HT1080 (cell line): ENCODE data around the genes HEG1 and ZNF148.

DNA sequence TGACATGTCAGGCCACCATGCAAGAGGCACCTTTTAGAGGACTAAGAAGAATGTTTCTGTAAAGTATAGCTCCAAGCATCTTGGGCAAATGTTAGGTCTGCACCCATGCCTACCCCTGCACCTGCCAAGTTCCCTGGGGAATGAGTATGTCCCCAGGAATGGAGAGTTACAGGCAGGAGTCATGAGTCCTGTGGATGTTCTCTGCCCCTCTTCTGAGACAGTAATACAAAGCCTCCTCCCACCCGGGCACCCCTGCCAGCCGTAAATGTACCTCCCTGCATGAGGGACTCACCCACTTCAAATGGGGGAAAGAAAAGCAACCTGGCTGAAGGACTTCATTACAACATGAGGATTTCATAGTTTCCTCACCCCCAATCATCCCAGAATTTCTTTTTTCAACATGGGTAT, 30.1 kb upstream of the UMPS start:
RAMPAGE:
- cytosol, long total RNA = no peak
- long total RNA = no peak
- nucleus, long total RNA = no peak

DNA sequence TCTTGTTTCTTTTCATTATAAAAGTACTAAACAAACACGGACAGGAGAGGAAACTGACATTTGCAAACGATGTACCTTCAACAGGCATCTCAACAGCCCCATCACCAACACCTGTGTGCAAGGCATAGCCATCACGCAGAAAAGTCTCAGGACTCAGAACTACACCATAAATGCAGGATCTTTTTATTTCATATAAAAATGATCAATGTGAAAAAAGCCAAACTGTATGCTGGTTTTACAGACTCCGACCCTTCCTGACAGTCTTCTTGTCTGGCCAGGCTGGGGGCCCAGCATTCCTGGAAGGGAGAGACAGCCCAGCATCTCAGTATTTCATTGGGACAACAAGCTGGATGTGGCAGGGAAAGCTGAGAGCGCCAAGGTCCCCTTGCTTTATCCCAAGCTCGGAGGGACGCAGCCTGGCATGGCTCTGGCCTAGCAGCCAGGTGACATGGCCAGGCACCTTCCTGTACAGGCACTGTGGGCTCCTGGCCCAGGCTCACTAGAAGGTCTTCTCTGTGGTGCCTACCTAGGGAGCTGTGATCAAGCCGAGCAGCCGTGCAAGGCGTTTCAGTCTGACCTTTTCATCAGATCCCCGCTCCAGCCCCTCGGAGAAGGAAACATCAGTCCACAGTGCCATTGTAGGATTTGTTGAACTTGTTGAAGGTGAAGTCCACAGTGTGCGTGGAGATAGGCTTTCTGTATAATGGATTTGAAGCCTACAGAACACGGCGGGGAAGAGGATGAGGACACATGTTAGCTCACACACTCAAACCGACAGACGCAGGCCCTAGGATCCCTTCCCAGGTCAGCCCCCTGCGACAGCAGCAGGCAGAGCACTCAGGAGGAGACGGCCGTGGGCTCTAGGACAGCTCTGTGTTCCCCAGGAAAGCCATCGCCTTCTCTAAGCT, 33.0 kb downstream of the UMPS start:
RAMPAGE:
- cytosol, long total RNA = no peak
- long total RNA = no peak
- nucleus, long total RNA = no peak

GRCh38 chr3:124779682-124780185, 49.5 kb downstream of the UMPS start:
RAMPAGE:
- cytosol, long total RNA = no peak
- long total RNA = no peak
- nucleus, long total RNA = no peak

DNA sequence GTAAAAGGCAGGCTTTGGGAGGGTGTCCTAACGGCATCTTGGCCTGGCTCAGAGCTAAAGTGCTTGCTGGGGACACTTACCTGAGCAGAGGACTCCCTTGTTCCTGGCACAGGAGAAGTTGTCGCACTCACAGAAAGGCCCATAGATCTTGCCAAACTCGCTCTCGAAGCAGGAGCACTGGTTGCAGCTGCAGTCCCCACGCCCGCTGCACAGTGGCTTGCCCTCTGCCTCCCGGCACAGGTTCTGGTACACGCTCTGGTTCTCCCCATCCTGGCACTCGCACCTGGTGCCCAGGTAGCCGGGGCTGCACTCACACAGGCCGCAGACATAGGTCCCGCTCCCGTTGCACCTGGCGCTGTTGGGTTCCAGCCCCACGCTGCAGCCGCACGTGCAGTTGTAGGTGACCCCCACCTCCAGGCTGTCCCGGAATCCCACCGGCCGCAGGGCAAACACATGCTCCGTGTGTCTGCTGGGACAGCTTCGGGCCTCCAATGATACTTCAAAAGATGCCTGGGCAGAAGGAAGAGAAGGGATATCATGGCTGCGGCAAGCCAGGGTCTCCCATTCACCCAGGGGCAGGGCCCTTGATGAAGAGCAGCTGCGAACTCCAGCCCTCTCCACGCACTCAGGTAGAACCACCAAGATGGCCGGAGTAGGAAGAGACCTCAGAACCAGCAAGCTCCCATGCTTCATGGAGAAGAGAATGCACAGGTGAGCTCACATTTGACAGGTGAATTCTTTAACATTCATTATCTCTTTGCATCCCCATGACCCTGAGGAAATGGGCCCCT, 66.3 kb downstream of the UMPS start:
RAMPAGE:
- cytosol, long total RNA = no peak
- long total RNA = no peak
- nucleus, long total RNA = no peak

RAMPAGE:
- cytosol, long total RNA = no peak
- long total RNA = no peak
- nucleus, long total RNA = no peak
These were observed 841 bp downstream of the ITGB5 start for GRCh38 chr3:124885962-124887085.

DNA sequence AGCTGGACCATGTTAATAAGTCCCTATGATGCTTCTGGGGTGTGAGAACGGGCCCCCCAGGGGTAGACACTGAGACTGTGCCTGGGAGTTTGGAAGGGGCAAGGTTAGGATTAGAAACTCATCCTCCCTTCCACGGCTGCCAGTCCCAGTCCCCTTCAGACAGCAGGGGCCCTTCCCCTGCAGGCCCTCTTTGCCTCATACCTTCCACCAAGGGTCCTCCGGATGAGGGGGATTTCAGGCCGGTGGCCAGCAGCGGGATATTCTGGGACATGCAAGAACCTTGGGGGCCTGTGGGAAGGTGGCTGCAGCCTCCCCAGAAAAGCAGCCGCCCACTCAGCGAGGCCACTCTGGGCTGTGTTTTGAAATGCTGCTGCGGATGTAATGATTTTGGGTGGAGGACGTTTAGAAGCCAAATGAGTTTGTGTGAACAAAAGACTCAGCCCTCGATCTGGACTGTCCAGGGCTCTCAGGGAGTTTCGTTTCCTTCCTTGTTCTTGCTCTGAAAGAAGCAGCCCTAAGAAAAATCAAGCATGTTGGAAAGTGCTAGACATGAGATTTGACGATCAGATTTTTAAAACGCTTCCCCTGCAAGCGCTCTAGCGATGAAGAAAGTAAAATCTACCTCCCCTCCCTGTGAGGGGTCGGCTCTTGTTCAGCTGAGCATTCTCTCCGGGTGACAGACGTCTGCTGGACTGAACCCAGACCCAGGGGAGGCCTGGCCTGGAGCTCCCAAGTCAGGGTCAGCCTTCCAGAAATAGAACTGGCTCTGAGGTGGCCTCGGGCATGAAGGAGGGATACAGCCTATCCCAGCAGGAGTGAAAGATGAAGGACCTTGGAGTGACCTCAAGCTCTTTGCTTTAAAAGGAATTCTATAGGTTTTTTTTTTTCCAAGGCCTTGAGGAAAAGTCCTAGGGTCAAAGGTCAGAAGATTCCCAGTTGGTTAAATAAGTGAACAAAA, 13.0 kb downstream of the HEG1 start:
RAMPAGE:
- cytosol, long total RNA = no peak
- long total RNA = no peak
- nucleus, long total RNA = no peak

RAMPAGE:
- cytosol, long total RNA = no peak
- long total RNA = no peak
- nucleus, long total RNA = no peak
These were observed at the start of gene HEG1 for GRCh38 chr3:125055943-125056520. TSS of gene HEG1 (minus strand) at chr3:125055997.

RAMPAGE:
- cytosol, long total RNA = no peak
- long total RNA = no peak
- nucleus, long total RNA = no peak
These were observed 728 bp upstream of the HEG1 start for GRCh38 chr3:125056521-125056928.

GRCh38 chr3:125057114-125057590, 1.4 kb upstream of the HEG1 start:
RAMPAGE:
- cytosol, long total RNA = no peak
- long total RNA = no peak
- nucleus, long total RNA = no peak

DNA sequence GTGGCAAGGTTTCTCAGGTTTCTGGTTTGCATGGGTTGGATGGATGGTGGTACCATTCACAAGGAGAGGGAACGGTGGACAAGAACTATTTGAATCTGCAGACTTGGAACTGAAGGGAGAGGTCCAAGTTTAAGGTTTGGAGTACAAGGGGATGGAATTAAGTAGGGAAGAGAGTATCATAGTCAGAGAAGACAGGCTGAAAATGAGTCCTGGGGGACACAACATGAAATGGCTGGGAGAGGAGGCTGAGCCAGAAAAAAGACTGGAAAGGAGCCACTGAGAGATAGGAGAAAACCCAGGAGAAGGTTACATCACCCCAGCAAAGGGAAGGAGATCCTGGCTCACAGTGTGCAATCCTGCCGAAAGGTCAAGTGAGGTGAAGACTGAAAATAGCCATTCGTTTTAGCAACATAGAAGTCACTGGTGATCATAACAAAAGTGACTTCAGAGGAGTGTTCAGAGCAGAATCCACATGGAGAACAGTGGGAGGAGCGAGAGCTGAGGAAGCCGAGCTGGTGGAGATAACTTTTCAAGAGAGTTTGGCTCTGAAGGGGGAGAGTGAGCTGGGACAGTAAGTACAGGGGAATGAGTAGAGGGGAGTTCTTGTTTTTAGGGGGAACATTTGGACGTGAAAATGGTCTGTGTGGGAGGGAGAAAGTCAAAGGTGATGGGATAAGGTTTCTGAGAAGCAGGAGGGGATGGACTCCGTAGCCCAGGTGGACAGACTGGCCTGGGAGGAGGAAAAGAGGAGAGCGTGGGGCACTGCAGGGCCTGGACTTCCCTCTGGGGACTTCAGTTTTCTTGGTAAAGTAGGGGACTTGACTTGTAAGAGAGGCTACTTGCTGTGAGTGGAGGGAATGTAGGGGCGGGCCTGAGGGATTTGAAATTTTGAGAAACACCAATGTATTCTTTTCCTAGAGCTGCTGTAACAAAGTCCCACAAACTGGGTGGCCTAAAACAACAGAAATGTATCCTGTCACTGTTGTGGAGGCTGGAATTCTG, 5.5 kb upstream of the HEG1 start:
RAMPAGE:
- cytosol, long total RNA = no peak
- long total RNA = no peak
- nucleus, long total RNA = no peak

GRCh38 chr3:125200825-125201357, 11.7 kb downstream of the SLC12A8 start:
RAMPAGE:
- cytosol, long total RNA = no peak
- long total RNA = no peak
- nucleus, long total RNA = no peak

RAMPAGE:
- cytosol, long total RNA = no peak
- long total RNA = no peak
- nucleus, long total RNA = no peak
These were observed 8.4 kb downstream of the ZNF148 start for GRCh38 chr3:125366577-125367249.

DNA sequence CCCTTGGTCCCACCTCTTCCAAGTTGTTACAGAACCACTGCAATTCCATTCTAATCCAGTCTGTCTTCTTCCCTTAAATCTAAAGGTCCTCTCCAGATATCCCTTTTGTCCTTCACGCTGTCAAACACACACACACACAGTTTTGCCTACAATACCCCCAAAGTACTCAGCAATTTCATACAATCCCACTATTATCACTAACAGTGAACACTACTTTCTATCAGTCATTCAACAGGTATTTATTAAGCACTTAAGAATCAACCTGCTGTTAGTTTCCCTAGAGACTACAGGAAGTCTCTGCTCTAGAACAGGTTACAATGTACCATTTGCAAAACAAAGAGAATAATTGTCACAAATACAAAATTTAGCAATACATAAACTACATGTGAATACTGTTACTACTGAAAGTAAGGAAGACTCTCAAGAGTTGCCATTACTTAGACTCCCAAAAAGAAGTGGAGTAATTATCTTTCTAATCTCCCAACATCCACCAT, 4.9 kb downstream of the ZNF148 start:
RAMPAGE:
- cytosol, long total RNA = no peak
- long total RNA = no peak
- nucleus, long total RNA = no peak

RAMPAGE:
- cytosol, long total RNA = start-site peak on the minus strand at chr3:125375251-125375272, 131 and 72 reads in 2 replicates
- long total RNA = start-site peak on the plus strand at chr3:125375389-125375456, 10 reads
- nucleus, long total RNA = start-site peak on the minus strand at chr3:125375253-125375278, 99 and 43 reads in 2 replicates; start-site peak on the plus strand at chr3:125375377-125375431, 18 and 9 reads in 2 replicates
These were observed at the start of gene ZNF148 for GRCh38 chr3:125374305-125375541. TSS of gene ZNF148 (minus strand) at chr3:125375325.

DNA sequence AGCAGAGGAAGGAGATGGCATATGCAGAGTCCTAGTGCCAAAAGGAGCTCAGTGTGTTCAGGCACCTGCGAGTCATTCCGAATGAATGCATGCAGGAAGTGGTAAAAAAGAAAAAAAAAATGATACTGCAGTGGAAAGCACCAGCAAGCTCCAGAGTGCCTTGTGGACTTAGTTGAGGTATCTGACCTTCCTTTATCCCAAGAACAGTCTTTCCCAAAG, 6.6 kb upstream of the ZNF148 start:
RAMPAGE:
- cytosol, long total RNA = no peak
- long total RNA = no peak
- nucleus, long total RNA = no peak

DNA sequence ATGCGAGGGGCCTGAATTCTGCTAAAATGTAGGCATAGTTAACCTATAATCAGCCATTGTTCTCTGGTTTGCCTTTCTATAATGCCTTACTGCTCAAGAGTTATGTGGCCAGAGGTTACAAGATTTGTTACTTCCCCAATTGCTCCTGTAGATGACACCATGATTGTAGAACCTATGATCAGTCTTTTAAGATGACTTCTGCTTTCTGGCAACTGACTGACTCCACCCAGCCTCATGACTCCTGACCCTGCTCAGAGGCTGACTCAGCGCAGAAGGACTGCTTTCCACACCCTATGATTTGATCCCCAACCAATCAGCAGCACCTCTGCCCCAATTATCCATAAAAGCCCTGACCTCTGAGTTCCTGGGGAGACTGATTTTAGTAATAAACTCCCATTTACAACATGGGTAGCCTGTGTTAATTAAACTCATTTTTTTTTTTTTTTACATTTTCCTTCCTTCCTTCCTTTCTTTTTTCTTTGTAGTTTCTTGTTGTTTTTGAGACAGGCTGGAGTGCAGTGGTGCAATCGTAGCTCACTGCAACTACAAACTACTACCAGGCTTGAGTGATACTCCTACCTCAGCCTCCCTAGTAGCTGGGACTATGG, 37.8 kb upstream of the OSBPL11 start:
RAMPAGE:
- cytosol, long total RNA = no peak
- long total RNA = no peak
- nucleus, long total RNA = no peak

RAMPAGE:
- cytosol, long total RNA = no peak
- long total RNA = no peak
- nucleus, long total RNA = no peak
These were observed 125.1 kb upstream of the OSBPL11 start for GRCh38 chr3:125720369-125720817.

RAMPAGE:
- cytosol, long total RNA = no peak
- long total RNA = no peak
- nucleus, long total RNA = no peak
These were observed 2.4 kb downstream of the SLC41A3 start for GRCh38 chr3:126081521-126081865.

DNA sequence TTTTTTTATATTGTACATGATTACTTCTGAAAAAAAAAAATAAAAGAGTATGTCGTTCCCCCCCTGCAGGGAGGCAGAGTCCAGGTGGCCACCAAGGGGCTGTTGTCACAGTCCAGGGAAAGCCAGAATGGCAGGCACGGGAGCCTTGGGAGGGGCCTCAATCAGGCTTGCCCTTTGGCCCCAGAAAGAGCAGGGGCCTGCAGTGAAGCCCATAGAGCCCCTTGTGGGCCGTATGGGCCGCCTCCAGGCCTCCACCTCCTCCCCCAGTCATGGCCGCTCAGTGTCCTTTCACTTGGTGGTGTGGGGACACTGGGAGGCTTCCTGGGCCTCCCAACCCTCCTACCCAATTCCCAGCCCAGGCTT, 1.5 kb downstream of the ALDH1L1 start:
RAMPAGE:
- cytosol, long total RNA = no peak
- long total RNA = no peak
- nucleus, long total RNA = no peak

DNA sequence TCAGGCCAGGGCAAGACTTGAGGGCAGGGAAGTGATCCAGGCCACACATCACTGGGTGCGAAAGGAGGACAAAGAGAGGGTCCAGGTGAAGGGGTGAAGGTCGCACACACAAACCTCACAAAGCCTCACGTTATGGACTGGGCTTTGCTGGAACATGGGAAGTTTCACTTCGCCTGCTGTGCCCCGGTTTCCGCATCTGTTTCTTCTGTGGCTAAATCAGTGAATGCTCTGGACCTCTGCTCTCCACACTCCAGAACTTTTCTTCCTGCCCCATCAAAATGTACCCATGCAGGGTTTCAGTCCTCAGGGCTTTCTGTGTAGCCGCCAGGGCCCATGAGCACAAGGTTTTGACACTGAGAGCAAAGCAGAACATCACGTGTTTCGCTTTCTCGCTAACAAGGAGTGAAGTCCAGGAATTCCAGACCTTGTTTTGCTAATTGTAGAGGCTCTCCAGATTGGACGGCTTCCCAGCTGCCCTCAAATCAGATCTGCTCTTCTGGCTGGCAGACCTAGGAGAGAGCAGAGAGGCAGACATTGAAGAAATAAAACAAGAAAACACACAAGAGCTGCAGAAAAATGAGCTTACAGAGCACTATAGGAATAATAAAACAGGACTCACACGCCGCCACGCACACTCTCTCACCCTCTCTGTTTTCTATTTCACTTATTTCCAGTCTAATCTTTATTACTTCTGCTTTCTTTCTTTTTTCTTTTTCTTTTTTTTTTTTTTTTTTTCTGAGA, 56.1 kb downstream of the KLF15 start:
RAMPAGE:
- cytosol, long total RNA = no peak
- long total RNA = no peak
- nucleus, long total RNA = no peak